ENCODE data around the genes CTDSPL, WDR48, TTC21A and EIF1B.

GRCh38 chr3:37861600-37862672 lies at the start of gene CTDSPL:
TSS of gene CTDSPL (plus strand) at chr3:37861880.
- RRBS, result 2% methylated on average over 52 of the region's 128 CpGs

- RRBS, result no CpG with 5 or more reads among the region's 4 CpGs
Observed at GRCh38 chr3:38127589-38128218, 9.2 kb downstream of the ACAA1 start.

- RRBS, result no CpG with 5 or more reads among the region's 3 CpGs
Observed at GRCh38 chr3:38151356-38152334, 13.2 kb downstream of the MYD88 start.

DNA sequence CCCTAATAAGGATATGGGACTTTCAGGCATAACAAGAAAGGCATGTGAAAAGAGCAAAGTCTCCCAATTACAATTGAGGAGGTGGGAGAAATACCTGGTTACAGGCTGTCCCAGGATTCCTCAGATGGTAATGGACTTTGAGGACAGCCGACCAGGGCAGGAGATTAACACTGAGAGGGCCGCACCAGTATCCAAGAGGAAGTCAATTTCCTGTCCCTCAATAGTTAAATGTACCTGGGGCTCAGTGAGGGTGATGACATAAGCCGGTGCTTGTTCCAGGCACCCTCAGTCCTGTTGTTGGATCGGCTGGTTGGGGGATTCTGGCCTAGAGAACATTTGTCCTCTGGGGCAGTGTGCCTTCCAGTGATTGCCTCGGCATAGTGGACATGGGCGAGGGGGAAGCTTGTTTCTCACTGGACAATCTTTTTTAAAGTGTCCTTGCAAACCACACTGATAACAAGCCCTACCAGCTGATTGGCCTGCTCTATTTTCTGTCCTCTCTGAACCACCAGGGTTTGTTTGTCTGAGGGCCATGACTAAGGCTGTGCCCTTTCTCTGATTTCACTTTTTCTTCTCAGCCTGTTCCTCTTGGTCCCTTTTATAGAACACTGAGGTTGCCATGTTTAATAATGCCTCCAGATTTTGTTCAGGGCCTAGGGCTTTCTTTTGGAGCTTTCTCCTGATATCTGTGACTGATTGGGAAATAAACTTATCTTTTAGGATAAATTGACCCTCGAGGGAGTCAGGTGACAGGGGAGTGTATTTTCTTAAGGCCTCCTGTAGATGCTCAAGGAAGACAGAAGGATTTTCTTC lies 10.5 kb upstream of the ACVR2B start:
- RRBS, result no CpG with 5 or more reads among the region's 7 CpGs

- RRBS, result no CpG with 5 or more reads among the region's 3 CpGs
Observed at GRCh38 chr3:38489621-38490133, 6.5 kb upstream of the EXOG start.

DNA sequence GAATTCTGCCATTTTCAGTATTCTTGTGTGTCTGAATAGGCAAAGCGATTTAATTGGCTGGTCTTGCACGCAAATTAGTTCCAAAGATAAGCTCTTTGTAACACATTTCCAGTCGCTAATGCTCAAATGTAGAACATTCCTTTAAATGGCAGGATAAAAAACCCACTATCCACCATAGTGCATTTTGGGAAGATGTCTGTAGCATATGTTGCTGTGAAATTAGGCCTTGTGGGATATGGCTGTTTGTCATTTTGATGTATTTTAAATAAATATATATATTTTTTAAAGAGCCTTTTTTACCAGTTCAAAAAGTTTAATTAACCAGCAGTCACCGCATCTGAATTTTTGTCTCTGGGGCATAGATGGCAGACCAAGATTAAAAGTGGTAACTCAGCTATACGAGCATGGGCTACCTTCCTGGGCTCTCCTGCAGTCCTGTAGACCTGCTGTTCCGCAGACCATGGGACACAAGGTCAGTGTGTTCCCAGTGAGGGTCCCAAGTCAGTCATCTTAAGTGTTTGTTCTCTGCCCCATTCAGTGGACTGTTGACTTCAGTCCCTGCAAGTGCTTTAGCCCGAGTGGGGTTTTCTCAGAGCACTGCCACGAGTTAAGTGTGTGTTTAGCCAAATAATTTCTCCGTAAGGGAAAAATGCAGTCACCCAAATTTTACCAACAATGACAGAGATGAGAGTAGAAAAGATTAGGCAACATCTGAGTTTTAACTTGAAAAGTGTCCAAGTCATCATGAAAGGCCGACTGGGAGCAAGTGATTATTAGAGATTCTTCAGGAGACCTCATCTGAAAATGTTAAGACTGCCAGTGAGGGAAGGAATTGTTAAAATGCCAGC lies 5.0 kb upstream of the EXOG start:
- RRBS, result no CpG with 5 or more reads among the region's 10 CpGs

DNA sequence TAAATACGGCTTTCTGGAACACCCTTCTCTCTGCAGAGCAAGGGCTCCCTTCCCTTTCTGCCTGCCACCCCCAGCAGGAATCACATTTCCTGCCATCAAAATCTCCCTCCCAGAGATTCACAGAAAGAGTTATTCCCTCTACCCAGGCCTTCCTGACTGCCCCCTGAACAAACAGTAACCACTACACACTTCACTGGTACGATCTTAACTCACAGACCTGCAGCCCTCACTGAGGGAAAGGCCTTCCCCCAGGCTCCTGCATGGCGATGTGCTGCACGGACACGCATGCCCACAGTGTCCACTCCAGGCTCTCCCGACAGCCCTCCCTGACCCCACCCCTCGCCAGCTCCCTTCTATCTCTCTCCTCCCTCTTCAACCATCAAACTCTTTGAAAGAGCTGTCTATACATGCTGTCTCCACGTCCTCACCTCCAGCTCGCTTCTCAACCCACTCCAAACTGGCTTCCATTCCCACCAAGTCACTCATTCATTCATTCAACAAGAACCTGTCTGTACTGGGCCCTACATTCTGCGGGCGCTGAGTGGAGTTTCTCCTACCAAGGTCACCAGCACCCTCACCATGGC lies 3.9 kb downstream of the SCN5A start:
- RRBS, result no CpG with 5 or more reads among the region's 11 CpGs

- RRBS, result 2% methylated on average over 22 of the region's 70 CpGs
Observed at GRCh38 chr3:39051581-39052648, at the start of gene WDR48. TSS of gene WDR48 (plus strand) at chr3:39052016.

DNA sequence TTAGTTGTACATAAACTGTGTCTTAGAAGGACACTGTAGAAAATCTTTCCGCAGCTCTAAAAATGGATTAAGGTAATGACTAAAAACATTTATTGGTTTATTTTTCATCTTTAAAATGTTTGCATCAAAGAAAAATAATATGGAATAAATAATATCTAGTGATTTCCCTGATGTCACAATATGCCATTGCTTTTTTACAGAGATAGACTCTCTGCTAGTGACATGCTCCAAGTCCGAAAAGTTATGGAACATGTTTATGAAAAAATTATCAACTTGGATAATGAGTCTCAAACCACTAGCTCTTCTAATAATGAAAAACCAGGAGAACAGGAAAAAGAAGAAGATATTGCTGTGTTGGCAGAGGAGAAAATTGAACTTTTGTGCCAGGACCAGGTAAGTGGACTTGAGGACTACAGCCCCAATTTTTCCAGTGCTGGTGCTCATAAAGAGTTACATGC lies 13.7 kb downstream of the GORASP1 start:
- RRBS, result no CpG with 5 or more reads among the region's 2 CpGs

GRCh38 chr3:39094194-39094616 lies 13.2 kb downstream of the GORASP1 start:
- RRBS, result no CpG with 5 or more reads among the region's 4 CpGs

DNA sequence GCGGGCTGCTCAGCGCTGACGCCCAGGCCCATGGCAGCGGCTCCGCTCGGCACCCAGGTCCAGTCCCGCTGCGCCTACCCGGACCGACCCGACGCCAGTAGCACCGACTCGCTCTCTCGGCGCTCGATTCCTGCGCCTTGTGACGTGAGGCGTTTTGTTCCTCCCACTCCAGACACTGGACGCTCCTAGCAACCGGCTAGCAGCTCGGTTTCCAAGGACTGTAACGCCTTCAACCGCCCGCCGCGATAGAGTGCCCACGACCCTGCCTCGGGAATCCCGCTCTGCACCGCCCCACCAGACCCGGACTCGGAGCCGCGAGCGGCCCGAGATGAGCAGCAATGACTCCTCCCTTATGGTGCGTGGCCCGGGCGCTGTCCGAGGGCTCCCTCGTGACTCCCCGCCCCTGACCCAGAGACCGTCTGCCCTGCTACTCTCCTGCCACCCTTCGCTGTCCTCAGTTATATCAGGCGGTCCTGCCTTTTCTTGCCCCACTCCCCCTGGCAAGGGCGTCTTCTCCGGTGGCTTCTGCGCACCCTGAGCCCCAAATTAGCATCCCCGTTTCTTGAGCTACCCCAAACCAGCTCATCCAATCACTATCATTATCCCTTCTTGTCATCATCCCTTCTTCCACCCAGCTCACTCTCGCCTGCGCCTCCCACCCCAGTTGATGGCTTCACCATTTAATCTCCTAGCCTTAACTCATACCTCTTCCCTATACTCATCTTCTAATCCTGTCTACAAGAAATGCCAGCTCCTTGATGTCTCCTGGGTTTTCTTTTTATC lies at the start of gene TTC21A:
TTC21A (plus strand) TSS at position 171 of the 783 bp plus-strand sequence.
- RRBS, result 1% methylated on average over 8 of the region's 53 CpGs

DNA sequence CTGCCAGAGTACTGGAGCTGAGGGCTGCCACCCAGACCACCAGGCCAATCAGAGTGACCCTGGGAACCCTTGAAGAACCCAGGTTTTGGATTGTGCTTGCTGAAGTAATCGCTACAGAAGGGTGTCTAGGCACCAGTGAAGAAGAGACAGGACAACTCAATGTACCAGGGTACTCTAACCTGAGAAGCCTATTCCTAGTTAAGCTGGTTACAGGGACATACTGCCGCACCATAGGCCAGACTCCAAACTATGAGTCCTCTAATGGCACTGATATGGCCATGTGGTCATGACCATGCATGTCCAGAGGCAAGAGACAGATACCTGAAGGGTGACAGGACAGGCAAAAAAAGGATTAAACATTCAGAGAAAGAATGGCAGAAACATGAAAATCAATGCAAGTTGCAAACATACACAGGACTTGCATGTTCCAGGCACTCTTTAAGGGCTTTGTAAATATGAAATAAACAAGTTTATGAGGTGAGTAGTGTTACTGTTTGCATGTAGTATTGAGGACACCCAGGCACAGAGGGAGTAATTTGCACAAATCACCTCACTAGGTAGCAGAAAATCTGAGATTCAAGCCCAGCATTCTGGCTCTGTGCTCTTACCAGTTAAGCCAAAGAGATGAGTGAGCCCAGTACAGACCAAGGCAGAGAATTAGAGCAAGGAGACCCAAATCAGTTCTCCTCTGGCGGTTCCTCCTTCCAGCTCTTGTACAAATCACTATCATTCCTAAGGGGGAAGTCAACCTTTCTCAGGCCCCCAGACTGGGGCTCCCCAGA lies 12.7 kb downstream of the CSRNP1 start:
- RRBS, result no CpG with 5 or more reads among the region's 3 CpGs

DNA sequence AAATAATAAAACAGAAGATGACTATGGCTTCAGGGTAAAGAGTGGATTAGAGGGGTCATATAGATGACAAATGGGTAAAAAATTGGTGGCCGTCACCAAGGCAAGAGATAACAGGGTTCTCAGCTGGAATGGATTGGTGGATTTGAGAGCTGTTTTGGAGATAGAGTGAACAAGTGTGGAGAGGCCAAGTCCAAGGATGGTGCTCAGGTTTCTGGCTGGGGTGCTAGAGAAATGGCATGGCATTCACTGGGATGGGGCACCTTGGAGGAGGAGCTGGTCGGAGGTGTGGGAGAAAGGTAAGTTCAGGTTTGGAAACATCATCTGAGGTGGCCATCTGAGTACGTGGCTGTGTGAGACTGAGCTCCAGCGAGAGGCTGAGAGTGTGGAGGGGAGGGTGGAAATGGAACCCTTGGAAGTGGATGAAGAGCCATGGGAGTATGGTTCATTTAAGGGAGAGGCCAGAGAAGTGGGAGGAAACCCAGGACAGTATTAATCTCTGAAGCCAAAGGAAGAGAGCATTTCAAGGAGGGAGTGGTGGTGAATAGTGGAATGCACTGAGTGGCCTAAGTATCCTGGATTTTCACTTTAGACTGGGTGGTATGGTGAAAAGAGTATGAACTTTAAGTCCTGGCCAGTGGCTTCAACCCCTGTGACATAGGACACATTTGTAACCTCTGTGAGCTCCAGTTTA lies 3.6 kb downstream of the SLC25A38 start:
- RRBS, result no CpG with 5 or more reads among the region's 4 CpGs

GRCh38 chr3:39502691-39503238 lies 35.3 kb downstream of the MOBP start:
- RRBS, result no CpG with 5 or more reads among the region's 18 CpGs

- RRBS, result no CpG with 5 or more reads among the region's 3 CpGs
Observed at GRCh38 chr3:39639206-39639844, 170.1 kb upstream of the MYRIP start.

DNA sequence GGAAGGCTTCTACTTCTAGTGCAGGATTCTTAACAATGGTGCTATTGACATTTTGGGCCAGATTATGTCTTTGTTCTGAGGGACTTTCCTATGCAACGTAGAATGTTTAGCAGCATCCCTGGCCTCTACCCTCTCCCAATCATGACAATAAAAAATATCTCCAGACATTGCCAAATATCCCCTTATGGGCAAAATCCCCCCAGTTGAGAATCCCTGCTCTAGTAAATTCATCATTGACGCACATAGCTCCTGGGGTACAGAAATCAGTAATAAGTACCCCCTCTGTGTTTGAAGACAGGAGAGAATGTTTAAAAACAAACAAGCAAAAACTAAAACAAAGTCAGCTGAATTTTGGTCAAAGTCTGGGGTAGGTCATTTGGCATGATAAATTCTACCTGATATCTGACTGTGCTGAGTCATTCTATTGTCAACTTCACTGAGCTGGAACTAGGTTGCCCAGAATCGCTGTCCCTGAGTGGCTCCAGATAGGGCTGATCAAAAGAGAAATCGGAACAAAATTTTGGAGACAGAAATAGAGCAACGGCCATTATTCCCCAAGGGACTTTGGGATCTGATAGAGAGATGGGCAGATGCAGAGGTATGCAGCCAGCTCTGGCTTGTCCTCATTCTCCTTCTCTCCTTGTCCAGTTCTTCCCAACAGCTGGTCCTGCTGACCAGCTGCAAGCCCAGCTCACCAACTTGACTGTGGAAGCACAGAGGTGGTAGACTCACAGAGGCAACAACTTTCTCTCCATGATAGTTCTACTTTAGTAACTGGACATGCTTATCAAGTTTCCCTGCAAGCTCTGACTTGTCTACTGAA lies 57.4 kb upstream of the MYRIP start:
- RRBS, result no CpG with 5 or more reads among the region's 5 CpGs

GRCh38 chr3:39808550-39808986 lies 841 bp upstream of the MYRIP start:
- RRBS, result 2% methylated on average over 7 of the region's 19 CpGs

GRCh38 chr3:40309612-40310720 lies at the start of gene EIF1B:
TSS of gene EIF1B (plus strand) at chr3:40309707.
- RRBS, result 2% methylated on average over 17 of the region's 80 CpGs

DNA sequence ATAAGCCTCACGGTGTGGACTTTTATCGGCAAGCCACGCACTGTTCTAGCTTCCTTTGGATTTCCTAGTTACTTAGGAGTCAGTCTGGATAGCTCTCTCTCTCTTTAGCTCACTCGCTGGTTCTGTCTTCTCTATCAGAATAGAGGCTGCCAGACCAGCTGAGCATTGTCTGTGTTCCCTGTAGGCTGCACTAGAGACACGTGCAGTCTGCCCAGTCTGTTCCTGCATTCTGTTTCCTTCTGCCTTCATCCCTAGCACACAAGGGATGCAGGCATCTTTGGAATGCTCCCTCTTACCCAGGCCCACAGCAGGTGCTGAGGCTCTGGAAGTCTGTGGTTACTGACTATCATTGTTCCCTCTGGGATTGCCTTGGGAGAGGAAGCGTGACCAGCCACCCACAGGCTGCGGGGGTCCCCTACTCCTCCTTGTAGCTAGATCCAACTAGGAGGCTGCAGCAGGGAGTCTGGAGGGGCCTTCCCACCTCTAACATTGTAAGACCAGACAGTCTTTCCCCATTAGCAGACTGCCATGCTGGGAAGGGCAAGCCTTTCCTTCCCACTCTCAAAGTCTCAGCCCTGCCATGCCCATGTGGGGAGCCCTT lies 322.9 kb downstream of the ZNF621 start:
- RRBS, result no CpG with 5 or more reads among the region's 7 CpGs

GRCh38 chr3:41223573-41223940 lies 24.3 kb downstream of the CTNNB1 start:
- RRBS, result no CpG with 5 or more reads among the region's 1 CpG